Cardiac fibroblast (primary cell): ENCODE measurements around a stretch of chr11.

- RRBS = no CpG with 5 or more reads among the region's 4 CpGs
Measured at GRCh38 chr11:44559168-44559501, 6.3 kb upstream of the CD82 start.

DNA sequence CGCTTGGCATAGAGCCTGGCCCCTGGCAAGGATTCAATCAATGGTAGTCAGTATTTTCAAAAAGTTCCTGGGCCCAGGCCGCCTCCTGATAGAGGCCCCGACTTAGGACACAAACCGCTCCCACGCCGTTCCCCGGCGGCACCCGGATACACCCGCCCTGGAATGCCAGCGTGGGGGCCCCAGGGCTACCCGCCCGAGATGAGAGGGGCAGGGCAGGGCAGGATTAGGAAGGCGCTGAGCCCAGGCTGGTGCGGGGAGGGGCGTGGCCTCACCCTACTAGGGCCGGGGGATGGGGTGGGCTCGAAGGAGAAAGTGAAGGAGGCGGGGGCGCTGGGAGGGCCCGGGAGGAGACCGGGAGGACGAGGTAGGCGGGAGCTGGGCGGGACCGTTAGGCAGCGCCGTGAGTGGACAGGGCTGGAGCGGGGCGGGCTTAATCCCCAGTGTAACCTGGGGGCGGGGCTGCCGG, 475 bp upstream of the CD82 start:
- RRBS = 3% methylated on average over 6 of the region's 32 CpGs

DNA sequence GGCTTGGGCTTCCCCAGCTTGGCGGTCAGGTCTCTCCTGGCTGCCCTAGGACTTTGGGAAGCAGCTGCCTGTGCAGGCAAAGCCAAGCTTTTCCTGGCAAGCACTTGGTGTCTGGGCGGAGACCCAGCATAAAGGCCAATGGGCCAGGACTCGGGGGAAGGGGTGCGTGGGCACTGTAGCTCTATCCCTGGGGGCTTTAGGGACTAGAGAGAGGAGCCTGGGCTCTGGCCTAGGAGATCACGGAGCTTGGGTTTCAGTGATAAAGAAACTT, 30.6 kb downstream of the CD82 start:
- RRBS = no CpG with 5 or more reads among the region's 5 CpGs

GRCh38 chr11:44728920-44729558, 2.3 kb downstream of the TSPAN18 start:
- RRBS = no CpG with 5 or more reads among the region's 2 CpGs

DNA sequence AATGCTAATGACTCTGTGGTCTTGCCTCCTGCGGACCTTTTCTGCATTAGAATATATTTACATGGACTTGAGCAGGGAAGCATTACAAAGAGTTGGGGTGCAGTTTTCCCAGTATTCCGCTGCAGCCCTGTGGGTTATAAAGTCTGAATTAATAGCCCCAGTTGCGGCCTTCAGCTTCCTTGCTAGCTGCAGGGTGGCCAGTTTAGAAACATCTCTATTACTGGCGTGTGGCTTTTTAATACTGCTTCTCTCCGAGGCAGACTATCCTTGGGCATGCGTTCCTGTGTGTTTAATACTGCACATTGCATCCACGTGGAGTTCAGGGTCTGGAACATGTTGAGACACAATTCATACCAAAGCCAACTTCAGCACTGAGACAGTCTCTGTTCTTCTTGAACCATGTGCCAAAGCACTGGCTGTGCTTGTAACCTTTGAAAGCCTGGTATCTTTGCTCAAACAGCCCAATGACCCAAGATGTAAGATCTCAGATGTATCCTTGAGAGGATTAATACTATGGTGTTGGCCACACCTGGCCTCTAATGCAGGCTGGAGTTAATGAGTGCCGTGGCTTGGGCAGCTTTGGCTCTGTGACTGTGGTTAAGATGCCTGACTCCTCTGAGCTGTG, 27.5 kb downstream of the TSPAN18 start:
- RRBS = no CpG with 5 or more reads among the region's 8 CpGs

GRCh38 chr11:44783849-44784080, 57.0 kb downstream of the TSPAN18 start:
- RRBS = no CpG with 5 or more reads among the region's 1 CpG

DNA sequence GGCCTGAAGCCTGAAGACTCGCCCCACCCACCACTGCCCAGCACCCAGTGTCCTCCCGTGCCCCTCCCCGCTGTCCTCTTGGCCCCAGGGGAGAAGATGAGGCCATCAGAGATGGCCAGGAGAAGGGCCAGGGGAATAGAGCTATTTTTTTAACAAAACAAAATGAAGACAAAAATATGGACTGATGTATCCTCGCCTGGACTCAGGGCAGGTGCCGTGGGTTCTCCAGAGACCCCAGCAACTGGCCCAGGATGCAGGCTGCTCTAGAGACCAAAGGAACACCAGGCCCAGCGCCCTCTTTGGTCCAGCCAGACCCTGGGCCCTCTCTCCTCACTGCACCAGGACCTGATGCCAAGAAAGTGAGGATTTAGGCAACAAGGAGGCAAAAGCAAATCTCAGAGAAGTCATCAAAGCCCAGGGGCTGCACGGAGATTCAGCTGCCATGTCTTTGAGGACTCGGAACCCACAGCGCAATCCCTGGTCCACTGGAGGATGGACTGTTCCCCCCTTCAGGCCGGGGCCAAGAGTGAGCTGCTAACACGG, 21.4 kb downstream of the TP53I11 start:
- RRBS = no CpG with 5 or more reads among the region's 11 CpGs

- RRBS = no CpG with 5 or more reads among the region's 3 CpGs
Measured at GRCh38 chr11:45089477-45089872, 57.0 kb upstream of the PRDM11 start.

- RRBS = no CpG with 5 or more reads among the region's 7 CpGs
Measured at GRCh38 chr11:45091720-45092113, 54.7 kb upstream of the PRDM11 start.

- RRBS = 2% methylated on average over 7 of the region's 21 CpGs
Measured at GRCh38 chr11:45147434-45147728, 942 bp downstream of the PRDM11 start.

- RRBS = no CpG with 5 or more reads among the region's 9 CpGs
Measured at GRCh38 chr11:45157979-45158684, 11.7 kb downstream of the PRDM11 start.

GRCh38 chr11:45259516-45260076, 26.5 kb downstream of the SYT13 start:
- RRBS = no CpG with 5 or more reads among the region's 3 CpGs

GRCh38 chr11:45262883-45263515, 23.1 kb downstream of the SYT13 start:
- RRBS = no CpG with 5 or more reads among the region's 5 CpGs

DNA sequence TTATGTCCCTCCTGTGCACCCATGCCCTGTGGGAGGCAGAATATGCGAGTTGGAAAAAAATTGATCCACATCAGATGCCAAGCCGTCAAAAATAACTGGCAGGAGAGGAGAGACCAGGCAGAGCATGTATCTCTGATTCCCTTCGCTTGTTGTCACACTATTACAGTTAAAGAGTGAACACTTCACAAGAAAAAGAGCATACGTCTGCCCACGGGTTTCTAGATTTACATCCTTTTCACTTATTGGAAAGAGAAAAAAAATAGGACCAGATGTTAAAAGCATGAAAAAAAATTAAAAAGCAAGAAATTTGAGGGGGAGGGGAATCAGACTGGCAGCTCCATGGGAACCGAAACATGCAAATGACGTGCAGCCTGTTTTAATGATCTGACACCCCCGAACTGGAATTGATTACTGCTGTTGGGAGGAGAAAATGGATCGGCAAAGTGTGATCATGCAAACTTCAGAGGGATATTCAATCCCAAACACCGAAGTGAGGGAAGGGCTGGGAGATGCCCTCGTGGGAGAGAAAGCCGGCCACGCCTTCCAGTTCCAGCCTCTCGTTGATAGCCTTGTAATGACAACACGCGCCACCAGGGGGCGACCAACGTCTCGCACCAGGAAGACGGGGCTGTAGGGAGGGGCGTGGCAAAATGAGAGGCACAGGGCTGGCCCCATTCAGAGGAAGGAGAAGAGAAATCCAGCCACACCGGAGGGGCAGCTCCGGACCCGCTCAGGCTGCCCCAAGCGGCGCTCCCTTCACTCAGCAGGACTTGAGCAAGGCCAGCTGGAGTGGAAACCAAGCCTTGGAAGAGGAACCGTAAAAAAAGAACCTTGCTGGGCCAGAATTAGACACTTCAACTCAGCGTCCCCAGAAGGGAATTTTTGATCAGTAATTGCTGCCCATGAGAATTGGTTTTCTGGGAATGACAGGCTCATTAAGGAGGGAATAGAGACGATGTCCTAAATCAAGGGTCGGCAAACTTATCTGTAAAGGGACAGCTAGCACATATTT, 53.8 kb upstream of the SYT13 start:
- RRBS = no CpG with 5 or more reads among the region's 30 CpGs

DNA sequence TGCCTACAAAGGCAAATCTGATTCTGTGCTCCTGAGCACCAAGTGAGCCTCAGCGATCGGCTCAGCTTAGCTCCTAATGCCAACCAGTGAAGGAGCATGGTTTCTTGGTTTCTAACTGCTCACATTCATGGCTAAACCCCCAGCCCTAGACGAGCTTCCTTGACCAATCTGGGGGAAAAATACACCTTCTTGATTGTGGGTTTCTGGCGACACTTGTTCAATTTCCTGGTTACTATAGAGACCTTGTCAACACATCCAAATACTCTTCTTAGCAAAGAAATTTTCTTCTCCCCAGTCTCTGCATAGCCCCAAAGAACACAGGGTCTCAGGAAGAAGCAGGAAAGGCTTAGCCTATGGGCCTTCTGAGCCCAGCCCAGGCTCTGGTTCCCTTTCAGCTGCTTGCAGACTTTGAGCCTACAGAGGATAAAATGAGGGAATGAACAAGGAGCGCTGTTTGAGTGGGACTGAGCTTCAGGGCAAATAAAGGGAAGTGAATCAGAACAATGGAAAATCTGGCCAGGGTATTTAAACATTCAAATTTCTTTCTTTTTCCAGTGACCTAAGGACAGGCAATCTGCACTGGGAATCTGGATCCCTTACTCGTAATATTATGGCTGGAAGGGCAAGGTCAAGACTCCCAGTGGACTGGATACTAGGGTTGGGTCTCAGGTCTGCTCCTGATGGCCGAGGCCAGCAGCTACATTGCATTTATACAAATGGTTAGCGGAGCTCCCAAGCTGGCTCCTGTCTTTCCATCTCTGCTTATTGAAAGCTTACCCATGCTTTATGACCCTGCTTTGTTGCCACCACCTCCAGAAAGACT, 88.7 kb upstream of the SYT13 start:
- RRBS = no CpG with 5 or more reads among the region's 8 CpGs

- RRBS = no CpG with 5 or more reads among the region's 5 CpGs
Measured at GRCh38 chr11:45434283-45434609, 148.1 kb upstream of the SYT13 start.

- RRBS = no CpG with 5 or more reads among the region's 10 CpGs
Measured at GRCh38 chr11:45871737-45872585, 13.5 kb upstream of the MAPK8IP1 start.

- RRBS = no CpG with 5 or more reads among the region's 3 CpGs
Measured at GRCh38 chr11:45881660-45882241, 3.7 kb upstream of the MAPK8IP1 start.

DNA sequence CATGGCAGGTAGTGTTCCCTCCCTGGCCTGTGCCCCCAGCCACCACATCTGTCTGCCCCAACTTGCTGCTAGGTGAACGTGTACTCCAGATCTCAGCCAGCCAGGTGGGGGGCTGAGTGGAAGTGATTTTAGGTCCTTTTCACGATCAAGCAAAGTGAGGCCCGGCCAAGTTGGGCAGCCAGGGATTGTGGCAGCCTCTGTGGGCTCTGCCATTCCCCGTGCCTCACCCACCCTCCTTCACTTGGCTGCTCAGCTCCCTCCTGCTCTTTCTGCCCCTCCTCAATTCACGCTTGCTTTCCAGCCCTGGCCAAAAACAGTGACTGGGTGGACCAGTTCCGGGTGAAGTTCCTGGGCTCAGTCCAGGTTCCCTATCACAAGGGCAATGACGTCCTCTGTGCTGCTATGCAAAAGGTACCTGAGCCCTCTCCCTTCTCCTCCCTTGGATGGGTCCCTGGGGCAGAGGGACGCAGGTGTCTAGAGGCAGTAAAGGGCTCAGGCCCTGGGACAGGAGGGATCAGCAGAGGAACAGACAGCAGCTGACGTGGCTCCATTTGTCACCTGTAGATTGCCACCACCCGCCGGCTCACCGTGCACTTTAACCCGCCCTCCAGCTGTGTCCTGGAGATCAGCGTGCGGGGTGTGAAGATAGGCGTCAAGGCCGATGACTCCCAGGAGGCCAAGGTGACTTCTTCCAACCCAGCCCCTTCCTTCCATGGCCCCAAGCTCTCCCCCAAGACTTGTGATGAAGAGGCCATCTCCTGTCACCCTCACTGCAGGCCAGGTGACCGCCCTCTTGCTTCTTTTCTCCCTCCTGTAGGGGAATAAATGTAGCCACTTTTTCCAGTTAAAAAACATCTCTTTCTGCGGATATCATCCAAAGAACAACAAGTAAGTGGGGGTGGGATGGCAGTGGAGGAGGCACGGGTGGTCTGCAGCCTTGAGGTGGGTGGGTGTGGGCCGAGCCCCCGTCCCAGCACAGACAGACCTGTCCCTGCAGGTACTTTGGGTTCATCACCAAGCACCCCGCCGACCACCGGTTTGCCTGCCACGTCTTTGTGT, 2.6 kb downstream of the FREY1 start:
- RRBS = no CpG with 5 or more reads among the region's 26 CpGs

- RRBS = no CpG with 5 or more reads among the region's 2 CpGs
Measured at GRCh38 chr11:46001006-46001744, 78.7 kb downstream of the LARGE2 start.